ENCODE measurements around a stretch of chr3.

DNA sequence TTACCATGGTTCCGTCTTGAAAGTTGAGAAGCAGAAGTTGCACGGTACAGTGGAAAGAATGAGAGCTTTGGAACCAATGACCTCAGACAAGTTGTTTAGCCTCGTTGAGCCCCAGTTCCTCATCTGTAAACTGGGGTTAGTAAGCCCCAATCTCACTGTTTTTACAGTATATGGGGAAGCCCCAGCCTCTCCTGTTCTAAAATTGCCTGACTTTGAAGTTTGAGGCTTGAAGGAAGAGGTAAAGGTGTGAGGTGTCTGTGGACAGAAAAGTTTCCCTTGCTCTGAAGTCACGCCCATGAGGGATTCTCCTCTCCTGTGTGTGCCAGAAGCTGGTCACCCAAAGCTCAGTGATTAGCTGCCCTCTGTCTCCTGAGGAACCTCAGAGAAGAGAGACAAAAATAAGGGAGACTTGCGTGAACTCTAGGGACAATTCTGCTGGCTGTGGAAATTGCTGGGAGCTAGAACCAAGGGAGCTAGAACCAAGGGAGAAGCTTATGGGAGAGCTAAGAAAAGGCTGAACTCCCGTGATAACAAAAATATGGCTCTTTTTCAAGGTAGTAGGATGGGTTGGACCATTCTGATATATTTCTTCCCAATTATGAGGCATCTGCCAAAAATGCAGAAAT, 9.8 kb downstream of the CRYGS start:
- RRBS: no CpG with 5 or more reads among the region's 6 CpGs

DNA sequence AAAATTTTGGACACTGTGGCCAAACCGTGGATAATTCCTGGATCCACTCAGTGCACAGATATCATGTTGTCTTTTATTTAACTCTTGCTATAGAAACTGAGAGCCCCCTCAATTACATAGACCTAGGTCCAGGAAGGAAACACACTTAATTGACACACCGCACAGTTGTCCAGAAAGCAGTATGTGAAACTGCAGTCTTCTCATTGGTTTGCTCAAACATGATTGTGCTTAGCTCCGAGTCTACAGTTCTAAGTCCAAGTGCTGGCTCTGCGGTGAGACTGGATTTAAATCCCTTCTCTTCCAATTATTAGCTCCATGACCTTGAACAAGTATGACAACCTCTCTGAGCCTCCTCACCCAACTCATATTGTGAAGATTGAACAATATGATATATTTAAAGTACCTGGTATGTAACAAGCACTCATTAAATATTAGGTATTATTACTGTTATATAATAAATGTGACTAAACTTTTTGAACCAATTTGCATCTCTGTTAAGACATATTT, 19.0 kb upstream of the AHSG start:
- RRBS: no CpG with 5 or more reads among the region's 4 CpGs

GRCh38 chr3:186596666-186597335, 16.1 kb upstream of the AHSG start:
- RRBS: 57% methylated on average over 3 of the region's 15 CpGs

DNA sequence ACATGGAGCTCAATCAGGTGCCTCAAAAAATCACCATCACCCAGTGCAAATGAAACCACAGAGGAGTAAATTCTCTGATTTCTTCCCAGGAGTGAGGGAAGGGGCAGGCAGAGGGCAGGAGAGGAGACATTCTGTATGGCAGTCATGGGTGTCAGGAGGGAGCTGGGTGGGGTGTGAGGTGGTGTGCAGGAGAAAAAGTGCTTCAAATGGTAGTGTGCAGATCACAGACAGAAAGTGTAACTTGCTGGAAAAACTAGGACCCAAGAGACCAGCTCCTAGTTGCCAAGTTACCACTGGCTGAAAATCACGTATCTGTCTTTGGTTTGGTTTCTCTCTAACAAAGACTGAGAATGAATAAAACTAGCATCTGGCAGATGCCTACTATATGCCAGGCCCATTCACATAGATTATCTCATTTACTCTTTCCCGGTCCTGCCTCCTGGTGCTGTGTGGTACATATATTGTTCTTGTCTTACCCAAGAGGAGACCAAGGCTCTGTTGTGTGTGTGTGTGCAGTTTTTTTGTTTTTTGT, 599 bp downstream of the AHSG start:
- RRBS: no CpG with 5 or more reads among the region's 2 CpGs

- RRBS: no CpG with 5 or more reads among the region's 7 CpGs
These were observed 5.6 kb downstream of the AHSG start for GRCh38 chr3:186618358-186618893.

GRCh38 chr3:186788136-186788577, 4.8 kb downstream of the EIF4A2 start:
- RRBS: no CpG with 5 or more reads among the region's 10 CpGs

GRCh38 chr3:186825268-186826540, 16.8 kb upstream of the ADIPOQ start:
- RRBS: no CpG with 5 or more reads among the region's 36 CpGs

DNA sequence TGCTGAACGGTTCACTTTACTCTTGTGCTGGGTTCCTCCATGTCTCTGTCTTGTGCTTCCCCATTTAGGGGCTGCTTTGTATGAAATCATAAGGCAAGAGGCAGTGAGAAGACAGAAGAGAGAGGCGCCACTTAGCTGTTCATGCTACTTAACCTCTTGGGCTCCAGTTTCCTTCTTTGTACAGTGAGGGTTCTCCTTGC, 3.5 kb downstream of the ST6GAL1 start:
- RRBS: no CpG with 5 or more reads among the region's 2 CpGs

- RRBS: no CpG with 5 or more reads among the region's 5 CpGs
These were observed 59.2 kb downstream of the ST6GAL1 start for GRCh38 chr3:186989363-186990110.

GRCh38 chr3:187041241-187041420, 98.2 kb downstream of the RPL39L start:
- RRBS: no CpG with 5 or more reads among the region's 2 CpGs

GRCh38 chr3:187101558-187102257, 37.6 kb downstream of the RPL39L start:
- RRBS: no CpG with 5 or more reads among the region's 4 CpGs

DNA sequence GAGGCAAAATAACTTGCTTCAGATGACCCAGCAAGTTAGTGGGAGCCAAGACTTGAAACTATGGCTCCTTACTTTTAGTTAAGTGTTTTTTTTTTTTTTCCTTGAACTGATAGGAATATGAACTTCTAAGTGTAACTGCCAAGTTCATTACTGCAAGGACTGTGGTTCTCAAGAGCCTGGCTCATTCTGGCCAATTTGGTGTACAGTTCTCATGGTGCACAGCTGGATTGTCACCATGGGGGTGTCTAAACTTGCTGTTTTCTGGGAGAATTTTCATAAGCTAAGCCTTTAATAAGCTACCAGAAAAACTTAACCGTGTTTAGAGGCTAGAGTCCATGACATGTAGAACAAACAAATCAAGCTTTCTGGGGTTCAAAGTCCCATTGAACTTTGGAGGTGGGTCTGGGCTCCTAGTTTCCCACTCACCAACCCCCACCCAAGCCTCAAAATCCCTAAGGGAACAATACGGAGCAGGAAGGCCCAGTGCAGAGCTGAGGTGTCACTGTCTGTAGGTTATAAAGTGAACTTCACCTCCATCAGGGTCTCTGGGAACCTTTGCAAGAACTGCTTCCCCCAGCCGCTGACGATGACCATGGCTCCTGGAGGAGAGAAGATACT, 25.4 kb downstream of the RTP1 start:
- RRBS: no CpG with 5 or more reads among the region's 4 CpGs

DNA sequence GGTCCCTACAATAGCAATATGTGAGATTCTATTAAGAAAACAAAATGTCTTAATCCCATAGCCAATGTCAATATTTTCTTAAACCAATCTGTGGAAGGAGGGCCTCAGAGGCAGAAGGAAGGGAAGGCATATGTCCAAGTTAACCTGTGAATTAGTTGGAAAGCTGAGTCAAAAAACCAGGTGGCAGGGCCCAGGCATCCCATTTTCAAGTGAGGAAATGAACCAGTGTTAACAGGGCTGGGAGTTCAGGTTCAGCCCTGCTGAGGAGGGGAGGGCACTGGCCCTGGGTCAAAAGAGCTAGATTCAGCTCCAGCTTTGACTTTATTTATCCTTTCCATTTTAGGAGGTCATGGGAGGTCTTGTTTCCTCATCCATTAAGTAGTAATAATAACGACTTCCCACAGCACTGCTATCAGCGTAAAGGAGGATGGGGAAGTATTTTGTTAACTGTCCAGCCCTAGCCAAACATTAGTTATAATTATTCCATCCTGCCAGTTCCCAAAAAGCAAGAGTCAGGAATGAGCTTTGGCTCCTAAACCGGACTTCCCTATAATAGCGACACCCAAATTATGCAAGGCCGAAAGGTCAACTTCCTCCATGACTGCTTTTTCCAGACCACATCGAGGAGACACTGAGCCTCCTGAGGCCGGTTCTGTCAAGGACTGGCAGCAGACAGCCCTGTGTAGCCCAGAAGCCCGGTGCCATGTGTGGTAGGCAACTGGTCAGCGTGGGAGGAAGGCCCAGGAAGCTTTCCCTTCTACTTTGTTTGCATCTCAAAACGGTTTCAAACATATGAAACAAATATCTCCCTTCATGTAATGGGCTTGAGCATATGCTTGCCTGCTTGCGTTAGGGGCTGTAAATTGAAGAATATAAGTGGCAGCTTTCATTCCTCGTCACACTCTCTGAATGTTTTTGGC, 3.1 kb downstream of the MASP1 start:
- RRBS: 46% methylated on average over 4 of the region's 12 CpGs

GRCh38 chr3:187289851-187290452, 1.6 kb downstream of the MASP1 start:
- RRBS: no CpG with 5 or more reads among the region's 1 CpG

DNA sequence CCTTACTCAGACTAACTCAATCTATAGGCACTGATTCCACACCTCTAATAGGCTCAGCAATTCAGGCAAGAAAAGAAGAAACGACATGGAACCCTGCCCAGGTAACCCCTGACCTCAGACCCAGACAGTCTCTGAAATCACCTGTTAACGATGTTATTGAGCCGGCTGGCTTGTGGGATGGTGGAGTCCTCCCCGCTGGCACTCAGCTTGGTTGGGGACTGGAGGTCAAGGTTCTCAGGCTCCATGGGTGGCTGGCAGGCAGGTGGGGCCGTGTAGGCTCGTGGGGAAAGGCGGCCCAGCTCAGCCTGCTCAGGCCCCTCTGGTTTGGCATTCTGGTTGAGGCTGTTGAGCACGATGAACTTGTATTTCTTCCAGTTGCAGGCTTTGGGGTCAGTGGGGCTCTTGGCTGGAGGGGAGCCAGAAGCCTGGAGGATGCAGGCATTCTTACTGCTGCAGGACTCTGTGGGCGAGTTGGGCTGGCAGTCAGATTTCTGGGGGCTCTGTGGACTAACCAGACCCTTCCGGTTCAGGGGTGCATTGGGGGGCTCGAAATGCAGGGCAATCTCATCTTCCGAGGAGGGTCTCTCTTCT, 16.3 kb downstream of the BCL6 start:
- RRBS: no CpG with 5 or more reads among the region's 12 CpGs

- RRBS: no CpG with 5 or more reads among the region's 5 CpGs
These were observed 9.3 kb downstream of the BCL6 start for GRCh38 chr3:187735883-187736355.

DNA sequence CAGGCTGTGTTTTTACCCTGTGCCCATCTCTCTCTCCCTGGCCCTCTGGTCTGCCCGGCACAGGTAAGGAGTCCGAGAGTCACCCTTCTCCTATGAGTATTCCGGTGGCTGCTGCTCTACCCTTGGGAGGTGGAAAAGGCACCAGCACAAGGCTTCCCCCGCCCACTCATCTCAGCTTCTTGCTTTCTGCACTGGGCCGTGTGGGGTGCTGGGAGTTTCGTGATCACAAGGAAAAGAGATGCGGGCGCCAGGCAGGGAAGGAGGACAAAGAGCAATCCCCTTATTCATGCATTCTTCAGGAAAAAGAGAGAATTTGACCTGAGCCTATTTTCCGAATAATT, 102.3 kb upstream of the LPP start:
- RRBS: no CpG with 5 or more reads among the region's 9 CpGs

- RRBS: no CpG with 5 or more reads among the region's 8 CpGs
These were observed 24.5 kb downstream of the LPP start for GRCh38 chr3:188178231-188179054.

DNA sequence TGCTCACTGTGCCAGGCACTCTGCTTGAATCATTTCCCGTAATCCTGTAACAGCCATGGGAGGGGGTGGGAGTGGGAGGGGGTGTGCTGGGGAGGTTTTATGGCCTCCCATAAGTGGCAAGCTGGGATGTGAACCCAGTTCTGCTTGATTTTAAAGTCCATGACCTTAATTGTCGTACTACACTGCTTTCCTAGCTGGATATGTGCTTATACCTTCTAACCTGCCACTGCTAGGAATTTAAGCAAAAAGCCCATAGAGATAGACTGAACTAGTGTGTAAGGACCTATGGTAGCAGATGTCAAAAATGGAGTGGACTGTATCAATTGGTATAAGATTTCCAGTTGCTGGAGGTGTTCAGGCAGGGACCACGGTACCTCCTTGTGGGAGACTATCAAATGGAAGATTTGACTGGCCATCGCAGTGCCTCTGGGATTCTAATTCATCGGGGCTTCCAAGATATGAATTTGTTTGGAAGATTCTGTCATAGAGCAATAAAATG, 29.8 kb downstream of the LPP start:
- RRBS: no CpG with 5 or more reads among the region's 5 CpGs

DNA sequence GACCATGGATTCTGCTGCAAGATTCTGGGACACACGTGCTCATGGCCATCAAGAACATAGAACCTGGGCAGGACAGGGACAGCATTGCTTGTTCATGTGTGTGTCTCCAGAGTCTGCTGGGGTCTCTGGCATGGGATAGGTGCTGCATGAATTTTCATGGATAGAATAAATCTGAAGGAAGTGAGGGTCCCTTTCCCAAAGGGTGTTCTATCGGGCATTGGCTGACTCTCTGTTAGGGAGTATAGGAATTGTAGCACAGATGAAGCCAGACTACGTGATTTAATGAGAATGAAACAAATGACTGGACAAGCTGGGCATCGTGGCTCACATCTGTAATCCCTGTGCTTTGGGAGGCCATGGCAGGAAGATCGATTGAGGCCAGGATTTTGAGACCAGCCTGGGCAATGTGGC, 74.2 kb downstream of the LPP start:
- RRBS: no CpG with 5 or more reads among the region's 5 CpGs